Glomerular endothelial cell (primary cell): ENCODE results near the gene TUBA3E.

DNA sequence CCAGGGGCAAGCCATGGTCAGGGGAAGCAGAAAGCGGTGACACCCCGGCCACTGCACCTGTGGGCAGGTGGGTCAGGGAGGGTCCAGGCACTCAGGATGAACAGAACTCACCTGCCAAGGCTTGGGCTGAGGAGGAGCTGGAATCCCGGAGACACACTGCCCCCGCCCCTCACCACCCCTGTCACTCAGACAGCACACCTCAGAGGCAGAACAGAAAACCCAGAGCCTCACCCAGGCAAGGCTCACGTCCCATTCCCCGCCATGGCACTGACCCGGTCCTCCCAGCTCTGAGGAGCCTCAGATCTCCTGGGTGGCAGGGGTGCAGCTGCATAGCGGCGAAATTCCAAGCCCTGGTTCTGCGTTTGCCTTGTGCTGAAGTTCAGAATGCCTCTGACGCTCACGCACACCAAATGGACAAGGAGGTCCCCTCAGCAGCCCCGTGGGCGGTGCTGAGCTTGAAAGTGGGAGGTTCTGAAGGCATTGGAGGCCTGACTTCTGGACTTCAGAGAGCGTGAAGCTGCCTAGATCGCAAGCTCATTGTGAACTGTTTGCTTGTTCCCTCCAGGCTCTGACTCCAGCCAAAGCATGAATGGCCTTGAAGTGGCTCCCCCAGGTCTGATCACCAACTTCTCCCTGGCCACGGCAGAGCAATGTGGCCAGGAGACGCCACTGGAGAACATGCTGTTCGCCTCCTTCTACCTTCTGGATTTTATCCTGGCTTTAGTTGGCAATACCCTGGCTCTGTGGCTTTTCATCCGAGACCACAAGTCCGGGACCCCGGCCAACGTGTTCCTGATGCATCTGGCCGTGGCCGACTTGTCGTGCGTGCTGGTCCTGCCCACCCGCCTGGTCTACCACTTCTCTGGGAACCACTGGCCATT, 4.4 kb downstream of the GPR17 start:
- RAMPAGE, long total RNA, result no peak

GRCh38 chr2:127663016-127663639, 12.2 kb downstream of the LIMS2 start:
- RAMPAGE, long total RNA, result no peak

DNA sequence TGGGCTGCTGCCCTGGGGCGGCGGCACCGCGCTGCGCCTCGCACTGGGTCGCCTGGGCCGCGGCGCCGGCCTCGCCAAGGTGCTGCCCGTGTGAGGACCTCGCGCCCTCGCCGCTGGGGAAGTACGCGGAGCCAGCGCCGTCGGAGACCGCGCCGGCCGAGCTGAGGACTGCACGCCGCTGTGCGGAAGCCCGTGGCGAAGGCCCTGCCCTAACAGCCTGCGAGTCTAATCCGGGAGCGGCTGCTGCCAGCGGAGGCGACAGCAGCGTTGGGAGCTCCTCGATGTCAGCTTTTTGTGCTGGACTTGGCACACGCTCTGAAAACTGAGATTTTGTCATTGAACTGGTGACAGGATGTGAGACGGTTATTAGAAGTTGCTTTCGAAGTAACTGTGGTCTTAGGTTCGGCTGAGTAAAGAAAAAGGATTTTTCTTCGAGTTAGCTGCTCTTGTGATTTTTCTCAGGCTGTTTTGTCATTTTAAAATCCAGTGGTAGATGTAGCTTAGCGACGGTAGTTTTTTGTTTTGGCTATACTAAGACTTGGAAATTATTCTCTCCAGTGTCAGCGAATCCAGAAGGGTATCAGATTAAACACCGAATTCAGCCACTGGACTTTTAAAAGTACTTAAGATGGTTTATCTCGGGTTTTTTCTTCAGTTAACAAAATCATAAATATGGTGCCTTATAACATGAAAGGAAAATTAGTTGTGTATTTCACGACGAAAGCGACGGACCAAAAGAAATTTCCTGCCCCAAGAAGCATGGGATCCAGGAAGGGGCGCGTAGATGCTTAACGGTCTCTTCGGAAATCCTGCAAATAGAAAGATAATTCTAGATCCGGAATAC, 1.0 kb downstream of the SFT2D3 start:
- RAMPAGE, long total RNA, result no peak

DNA sequence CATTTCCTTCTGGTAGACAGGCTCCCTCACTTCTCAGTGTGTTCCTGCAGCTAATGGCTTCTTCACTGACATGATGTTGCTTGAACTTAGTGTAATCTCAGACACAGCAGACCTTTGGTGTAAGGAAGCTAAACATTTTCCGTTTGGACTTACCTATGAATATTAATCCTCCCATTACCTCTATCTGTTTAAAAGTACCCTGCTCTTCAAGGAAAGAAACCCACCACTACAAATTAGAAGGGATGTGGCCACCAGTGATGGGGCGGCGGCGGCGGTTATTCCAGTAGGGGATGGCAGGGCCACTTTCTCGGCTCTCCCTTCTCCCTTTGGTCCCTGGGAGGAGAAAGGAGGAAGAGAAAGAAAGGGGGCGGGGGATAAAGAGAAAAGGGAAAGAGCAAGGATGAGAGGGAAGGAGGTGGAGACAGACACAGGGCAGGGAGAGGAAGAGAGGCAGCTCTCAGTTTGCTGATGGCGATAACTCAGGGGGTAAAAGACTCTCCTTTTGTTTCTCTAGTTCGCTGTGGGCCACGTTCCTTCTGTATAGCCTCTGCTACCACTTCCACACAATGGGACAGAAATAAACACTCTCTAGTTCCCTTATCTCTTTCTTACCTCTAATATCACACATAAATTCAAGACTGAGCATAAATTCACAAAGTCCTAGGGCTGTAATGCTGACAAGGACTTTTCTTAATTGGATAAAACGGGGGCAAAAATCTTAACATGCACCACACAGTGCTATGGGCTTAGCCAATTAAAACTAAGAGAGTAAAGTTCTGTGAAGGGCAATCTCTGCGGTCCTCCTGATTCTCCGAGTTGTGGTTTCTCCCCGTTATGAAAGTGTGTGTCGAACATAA, 14.5 kb downstream of the SFT2D3 start:
- RAMPAGE, long total RNA, result no peak

DNA sequence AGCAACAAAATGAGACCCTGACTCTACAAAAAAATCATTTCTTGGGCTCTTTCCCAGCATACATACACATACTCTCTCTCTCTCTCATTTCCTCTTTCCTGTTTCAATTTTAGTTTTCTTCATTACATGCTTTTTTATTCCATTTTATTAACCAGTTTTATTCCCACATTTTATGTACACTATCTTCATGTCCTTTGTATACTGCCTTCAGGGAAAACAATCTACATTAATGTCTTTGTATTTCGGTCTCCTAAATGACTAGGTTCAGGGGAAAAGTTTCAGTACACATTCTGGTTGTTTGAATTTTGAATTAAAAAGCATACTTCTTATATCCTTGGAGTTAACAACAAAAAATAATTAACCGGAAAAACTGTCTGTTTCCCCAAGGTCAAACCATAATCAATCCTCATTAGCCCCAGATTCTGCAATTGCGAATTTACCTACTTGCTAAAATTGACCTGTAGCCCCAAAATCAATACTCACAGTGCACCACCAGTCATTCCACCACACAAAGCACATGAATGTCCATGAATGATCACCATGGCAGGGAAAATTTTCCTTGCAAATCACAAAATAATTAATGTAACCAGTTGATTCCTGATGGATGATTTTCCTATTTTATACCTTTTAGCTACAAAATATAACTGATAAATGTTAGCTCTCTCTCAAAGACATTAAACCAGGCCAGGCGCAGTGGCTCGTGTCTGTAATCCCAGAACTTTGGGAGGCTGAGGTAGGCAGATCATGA, 14.3 kb downstream of the WDR33 start:
- RAMPAGE, long total RNA, result no peak

DNA sequence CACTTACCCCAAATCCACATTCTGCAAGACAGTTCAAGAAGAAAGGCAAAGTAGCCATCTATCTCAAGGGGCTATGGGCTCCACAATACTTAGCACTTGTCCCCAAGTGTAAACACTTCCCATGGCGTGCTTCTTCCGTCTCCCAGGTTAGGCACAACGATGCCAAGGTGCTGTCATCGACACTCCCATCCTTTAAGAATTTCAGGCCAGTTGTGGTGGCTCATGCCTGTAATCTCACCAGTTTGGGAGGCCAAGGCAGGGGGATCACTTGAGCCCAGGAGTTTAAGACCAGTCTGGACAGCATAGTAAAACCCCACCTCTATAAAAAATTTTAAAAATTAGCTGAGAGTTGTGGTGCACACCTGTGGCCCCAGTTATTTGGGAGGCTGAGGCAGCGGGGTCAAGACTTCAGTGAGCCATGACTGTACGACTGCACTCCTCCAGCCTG, 10.8 kb downstream of the POLR2D start:
- RAMPAGE, long total RNA, result no peak

- RAMPAGE, long total RNA, result no peak
Observed at GRCh38 chr2:127859705-127860093, 1.7 kb upstream of the POLR2D start.

DNA sequence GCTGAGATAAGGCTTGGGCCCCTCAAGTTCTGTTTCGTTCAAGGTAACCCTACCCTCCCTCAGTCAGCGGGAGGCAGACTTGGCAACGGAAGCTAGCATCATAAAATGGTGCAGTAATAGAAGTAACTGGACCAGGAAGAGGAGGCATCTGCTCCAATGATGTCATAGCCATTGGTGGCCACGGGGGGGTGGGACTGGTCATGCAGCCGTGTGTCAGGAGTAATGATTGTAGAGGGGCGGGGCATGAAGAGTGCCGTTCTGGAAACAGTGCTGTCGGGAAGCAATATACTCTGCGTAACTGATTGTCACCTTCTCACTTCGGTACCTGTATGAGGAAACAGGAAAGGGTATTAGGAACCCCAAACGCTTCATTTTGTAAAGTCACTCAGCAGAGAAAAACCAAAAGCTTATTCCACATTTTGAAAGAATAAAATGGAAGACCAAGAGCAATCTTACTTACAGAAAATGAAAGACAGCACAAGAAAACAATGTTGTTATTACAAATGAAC, 7.0 kb upstream of the POLR2D start:
- RAMPAGE, long total RNA, result no peak

DNA sequence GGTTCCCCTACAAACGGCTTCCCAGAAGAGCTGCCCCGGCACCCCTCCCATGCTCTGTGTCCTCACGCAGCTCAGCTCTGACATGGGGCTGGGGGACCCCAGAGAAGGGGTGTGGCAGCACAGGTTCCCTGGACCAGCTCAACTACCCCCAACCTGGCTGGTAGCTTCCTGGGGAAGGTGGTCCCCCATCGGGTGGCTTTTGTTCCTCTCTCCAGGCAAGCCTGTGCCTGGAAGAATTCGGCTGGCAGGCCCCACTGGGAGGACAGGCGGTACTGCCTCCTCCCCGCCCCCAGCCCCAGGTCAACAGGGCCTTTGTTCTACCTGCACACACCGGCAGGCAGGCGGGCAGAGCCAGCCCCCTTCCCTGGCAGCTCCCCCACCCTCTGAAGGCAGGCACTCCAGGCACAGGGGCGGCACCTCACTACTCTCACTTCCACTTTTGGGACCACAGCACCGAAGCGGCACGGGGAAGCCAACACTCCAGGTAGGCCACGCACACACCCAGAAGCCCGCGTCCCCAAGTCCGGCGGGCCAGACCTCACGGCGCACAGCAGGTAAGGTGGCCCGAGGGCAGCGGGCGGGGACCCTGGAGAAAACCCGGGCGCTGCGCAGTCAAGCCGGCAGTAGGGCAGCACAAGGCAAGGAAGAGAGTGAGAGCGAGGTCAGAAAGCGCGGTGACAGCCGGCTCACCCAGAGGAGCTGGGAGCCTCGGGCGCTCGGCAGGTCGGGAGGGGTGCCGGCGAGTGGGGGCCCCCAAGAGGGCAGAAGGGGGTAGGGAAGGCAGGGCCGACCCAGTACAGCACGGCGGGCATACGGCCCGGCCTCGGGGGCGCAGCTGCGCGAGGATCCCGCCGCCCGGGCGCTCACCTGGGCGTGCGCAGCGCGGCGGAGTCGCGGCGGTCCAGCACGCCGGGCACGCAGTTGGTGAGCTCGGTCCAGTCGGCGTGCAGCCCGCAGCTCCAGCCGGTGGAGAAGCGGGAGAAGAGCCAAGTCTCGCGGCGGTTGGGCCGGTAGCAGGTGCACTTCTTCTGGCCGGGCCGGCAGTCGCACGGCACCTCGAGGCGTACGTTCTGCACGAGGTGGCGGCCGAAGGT, 1.2 kb downstream of the HS6ST1 start:
- RAMPAGE, long total RNA, result no peak

DNA sequence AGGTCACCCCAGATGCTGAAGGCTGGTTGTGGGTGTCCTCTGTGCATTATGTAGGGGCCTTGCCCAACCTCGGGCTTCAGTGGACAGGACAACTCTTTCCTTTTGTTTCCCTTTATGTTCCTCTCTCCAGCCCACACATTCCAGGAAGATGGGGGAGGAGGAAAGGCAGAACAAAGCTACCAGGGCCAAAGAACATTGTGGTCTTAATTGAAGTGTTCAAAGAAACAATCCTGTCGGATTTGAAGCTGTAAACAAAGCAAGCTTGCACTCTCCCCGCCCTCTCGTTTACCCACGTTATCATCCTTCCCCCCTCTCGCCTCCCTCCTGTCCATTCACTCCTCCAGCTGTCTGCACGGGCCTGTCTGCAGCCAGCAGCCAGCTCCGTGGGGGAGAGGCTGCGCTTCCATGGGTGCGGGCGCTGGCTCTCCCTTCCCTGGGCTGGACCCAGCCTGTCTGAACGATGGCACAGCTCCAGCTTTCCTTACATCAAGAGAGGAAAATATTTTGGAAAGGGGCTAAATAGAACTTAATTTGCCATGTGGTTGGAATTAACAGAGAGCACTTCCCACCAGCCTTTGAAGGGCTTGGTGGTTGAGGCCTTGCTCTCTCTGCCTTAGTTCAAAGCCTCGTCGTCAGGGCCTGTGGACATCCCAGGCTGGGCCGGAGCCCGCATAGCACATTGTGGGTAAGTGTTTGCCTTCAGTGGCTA, 60.5 kb upstream of the HS6ST1 start:
- RAMPAGE, long total RNA, result no peak

GRCh38 chr2:128438023-128438322, 119.3 kb upstream of the HS6ST1 start:
- RAMPAGE, long total RNA, result no peak

GRCh38 chr2:128442372-128442746, 123.7 kb upstream of the HS6ST1 start:
- RAMPAGE, long total RNA, result no peak

DNA sequence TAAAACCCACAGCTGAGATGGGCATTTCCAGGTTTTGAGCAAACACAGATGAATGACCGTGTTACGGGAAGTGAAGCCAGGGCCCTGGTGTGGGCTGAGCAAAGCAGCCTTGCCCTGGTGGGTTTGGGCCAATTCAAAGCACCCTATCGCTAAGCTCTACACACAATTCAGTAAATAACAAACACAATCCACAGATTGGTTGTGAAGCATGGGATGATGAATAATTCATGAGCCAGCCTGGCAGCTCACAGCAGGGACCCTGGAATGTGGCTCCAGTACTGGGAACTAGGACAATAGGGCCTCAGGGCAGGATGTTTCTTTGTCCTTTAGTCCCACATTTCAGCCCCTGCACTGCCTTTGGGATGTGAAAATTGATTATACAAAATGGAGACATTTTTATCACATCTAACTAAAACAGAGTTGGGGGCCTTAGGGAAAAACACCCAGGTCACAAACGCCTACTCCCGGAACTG, 320.1 kb upstream of the HS6ST1 start:
- RAMPAGE, long total RNA, result no peak

- RAMPAGE, long total RNA, result no peak
Observed at GRCh38 chr2:128639255-128639704, 320.6 kb upstream of the HS6ST1 start.

GRCh38 chr2:129192735-129193547, 786.5 kb upstream of the RAB6C start:
- RAMPAGE, long total RNA, result no peak

- RAMPAGE, long total RNA, result no peak
Observed at GRCh38 chr2:129443370-129443771, 536.1 kb upstream of the RAB6C start.

GRCh38 chr2:129587302-129587842, 392.1 kb upstream of the RAB6C start:
- RAMPAGE, long total RNA, result no peak

- RAMPAGE, long total RNA, result no peak
Observed at GRCh38 chr2:130198215-130198883, at the start of gene TUBA3E. TUBA3E (minus strand) TSS chr2:130198439.

- RAMPAGE, long total RNA, result no peak
Observed at GRCh38 chr2:130251910-130252318, 53.7 kb upstream of the TUBA3E start.

DNA sequence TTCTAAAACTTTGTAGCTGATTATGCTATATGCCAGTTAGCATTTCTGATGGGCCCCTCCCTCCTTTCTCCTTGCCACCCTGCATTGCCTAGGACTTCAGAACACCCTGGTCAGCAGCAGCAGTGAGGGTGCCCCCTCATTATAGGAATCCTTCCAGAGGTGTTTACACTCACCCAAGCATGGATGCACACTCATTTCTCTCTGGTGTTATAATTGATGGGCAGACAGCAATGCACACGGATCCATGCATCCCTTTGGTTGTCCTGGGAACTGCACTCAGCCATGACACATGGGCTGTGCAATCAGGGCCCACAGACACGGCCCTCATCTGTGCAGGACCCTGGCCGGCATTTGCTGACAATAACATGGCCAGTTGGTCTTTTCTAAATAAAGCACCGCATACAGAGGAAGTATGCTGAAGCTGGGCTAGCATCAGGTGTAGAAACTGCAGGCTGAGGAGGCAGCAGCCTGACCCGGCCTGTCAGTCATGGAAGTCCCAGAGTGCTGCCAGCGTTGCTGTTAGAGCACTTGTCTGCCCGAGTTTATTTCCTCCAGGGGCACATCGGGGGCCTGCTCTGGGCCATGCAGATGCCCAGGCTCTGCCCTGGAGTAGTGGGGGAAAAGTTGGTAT, 4.3 kb upstream of the PTPN18 start:
- RAMPAGE, long total RNA, result no peak